SEM (cell line): ENCODE measurements around a stretch of chr5.

DNA sequence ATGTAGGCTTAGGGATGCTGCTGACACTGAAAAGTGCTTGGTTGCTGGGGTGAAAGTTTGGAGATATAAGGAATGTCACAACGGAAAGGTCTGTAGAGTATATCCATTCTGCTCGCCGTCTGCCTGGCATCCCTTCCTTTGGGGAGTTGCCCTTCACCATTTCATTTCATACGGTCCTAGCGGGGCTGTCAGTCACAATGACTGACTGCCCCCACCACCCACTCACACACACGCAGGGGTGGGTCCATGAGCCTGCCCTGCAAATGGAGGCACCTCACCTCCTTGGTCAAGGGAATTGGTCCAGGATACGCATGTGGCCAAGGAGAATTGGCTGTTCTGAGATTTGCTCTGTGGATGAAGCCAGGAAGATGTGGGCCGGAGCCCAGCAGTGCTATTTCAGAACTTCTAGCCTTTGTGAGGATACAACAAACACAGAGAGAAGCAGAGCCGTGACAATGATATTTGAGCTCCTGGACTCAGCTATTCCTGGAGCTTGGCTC lies 17.1 kb downstream of the C1QTNF2 start:
- PRO-cap, result no peak

DNA sequence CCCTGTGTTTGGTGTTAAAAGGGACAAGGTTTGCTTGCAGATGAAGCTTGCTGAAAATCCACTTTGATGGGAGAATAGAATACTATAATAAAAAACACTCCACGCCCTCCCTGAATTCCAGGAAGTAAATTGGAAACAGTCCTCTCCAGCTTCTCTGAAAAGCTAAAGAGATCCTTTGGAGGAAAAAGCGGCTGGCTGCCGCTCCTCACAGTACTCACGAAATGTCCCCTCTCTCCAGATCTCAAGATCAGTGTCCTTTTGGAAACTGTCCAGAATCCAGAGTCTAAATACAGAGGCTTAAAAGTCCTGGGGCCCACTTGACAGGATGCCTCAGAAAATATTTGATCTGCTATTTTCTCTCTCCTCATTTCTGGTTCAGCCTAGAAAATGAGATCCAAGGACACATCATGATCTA lies 7.3 kb downstream of the C1QTNF2 start:
- PRO-cap, result no peak

- PRO-cap, result no peak
Observed at GRCh38 chr5:160685174-160685883, 166.7 kb downstream of the ATP10B start.

DNA sequence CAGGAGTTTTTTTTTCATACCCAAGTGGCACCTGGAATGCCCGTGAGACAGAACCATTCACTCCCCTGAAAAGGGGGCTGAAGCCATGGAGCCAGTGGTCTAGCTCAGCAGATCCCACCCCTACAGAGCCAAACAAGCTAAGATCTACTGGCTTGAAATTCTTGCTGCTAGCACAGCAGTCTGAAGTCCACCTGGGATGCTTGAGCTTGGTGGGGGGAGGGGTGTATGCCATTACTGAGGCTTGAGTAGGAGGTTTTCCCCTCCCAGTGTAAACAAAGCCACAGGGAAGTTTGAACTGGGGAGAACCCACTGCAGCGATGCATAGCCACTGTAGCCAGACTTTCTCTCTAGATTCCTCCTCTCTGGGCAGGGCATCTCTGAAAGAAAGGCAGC lies 41.1 kb upstream of the ATP10B start:
- PRO-cap, result no peak

DNA sequence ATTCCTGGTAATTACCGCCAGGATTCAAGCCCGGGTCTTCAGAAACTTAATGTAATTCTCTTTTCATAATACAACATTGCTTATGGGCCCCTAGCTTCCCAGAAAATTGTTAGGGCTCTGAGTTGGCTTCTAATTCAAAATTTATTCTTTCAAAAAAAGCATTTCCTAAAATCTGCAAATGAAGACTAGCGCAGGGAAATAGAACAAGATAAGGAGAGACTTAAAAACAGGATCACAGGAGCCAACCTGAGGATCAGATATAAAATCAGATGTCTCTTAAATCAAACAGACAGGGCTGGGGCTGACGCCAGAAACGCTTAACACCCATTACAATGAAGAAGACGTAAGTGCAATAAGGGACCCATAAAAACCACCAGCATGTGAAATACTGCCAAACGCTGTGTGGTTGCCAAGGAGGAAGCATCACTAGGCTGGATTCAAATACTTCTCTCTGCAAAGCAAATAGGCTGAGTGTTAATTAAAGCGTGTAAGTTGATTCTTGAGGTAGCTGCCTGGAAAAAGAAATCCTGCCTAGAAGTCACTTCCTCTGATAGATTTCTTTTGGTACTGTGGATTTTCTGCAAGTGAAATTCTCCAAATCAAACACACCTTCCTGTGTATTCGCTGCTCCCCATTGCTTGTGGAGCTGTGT lies 74.4 kb upstream of the ATP10B start:
- PRO-cap, result no peak

- PRO-cap, result no peak
Observed at GRCh38 chr5:161169035-161169528, 317.1 kb upstream of the ATP10B start.

- PRO-cap, result no peak
Observed at GRCh38 chr5:161637390-161637707, 48.2 kb upstream of the GABRA6 start.

DNA sequence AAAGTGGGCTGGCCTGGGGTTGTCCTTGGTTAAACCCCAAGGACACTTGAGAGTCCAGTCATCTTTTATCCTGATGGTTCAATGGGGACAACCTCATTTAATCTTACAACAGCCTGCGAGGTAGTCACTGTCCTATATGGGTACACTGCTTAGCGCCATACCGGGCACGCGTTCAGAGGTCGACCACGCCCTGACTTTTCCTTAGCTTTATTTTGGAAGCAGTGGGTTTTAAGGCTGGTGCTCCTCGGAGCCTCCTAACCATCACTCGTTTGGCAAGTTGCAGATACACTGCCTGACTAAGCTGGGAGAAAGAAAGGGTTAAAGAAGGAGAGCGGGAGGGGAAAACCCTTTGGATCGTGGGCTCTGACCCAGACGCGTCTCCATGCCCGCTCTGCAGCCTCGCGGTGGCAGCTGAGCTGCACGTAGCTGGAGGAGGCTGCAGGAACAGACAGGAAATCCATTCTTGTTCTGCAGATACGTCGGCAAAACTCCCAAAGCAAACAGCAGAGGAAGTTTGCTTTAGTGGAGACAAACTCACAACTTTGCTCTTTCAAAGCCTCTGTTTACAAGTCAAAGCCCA lies 60.3 kb downstream of the MAT2B start:
- PRO-cap, result no peak

- PRO-cap, result no peak
Observed at GRCh38 chr5:166084444-166084696, 894.5 kb upstream of the TENM2 start.

DNA sequence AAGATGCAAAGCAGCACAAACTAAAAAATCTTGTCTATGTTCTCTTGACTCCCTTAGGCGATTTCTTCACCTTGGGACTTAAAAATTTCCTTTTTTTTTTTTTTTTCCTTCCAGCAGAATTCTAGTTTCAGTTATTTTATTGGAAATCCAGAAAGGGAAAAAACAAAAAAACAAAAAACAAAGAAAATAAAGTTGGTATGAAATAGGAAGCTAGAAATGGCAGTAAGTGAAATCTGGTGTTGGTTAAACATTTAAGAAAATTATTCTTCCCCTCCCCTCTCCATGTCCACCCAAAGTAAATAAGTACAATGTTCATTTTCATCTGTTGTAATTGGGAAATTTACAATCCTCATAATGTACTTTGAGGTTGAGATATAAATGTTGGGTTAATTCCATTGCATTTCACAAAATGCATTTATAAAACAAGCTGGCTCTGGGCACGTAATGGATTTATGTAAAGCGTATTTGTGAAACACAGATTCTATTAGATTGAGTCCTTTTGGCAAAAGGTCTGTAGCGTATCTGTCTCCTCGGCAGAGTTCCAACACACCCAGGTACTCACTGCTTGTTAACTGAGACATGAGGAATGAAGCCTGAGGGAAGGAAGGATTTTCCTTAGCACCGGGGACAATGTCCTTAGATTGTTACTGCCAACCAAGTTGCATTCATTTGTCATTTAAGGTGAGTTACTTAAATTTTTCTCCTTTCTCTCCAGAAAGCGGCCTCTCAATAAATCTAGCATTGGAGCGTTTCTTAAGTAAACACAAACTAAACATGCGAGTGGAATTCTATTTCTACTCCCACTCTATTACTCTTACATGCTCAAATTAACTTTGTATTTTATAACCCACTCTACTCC lies 400.2 kb downstream of the TENM2 start:
- PRO-cap, result no peak

GRCh38 chr5:167754768-167755387 lies 536.6 kb upstream of the WWC1 start:
- PRO-cap, result no peak

DNA sequence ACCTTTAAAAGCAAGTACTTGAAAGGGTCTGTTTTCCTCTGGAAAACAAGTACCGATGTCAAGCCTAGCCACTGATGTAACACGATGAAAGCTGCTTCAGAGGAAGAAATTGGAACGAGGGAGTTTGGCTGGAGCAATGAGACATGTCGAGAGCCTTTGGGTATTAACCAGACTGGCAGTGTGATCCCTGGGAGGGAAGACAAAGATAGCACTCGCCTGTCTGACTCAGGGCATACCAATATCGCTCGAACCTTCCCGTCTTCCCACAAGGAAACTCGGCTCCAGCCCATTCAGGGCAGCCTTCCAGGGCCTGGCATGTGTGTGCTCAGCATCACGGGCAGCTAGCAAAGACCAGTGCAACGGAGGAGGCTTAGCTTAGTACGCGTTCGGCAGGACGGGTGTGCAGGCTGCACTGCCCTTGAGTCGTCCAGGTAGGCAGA lies 356.9 kb upstream of the WWC1 start:
- PRO-cap, result no peak

DNA sequence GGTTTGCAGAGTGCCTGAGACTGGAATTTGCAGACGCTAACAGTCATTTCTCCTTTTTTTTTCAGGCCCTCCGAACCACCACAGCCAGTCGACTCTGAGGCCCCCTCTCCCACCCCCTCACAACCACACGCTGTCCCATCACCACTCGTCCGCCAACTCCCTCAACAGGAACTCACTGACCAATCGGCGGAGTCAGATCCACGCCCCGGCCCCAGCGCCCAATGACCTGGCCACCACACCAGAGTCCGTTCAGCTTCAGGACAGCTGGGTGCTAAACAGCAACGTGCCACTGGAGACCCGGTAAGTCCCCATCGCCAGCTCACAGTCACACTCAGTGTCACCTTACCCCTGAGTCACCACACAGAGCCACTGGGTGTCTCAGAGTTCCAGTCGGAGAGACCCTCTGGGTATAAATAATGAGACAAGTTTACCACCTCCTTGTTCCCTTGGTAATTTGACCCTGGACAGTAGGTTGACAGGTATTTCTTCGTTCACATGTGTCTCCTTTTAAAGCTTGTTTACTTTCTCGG lies 338.9 kb upstream of the WWC1 start:
- PRO-cap, result no peak

- PRO-cap, result no peak
Observed at GRCh38 chr5:168292289-168292718, 859 bp downstream of the WWC1 start.

DNA sequence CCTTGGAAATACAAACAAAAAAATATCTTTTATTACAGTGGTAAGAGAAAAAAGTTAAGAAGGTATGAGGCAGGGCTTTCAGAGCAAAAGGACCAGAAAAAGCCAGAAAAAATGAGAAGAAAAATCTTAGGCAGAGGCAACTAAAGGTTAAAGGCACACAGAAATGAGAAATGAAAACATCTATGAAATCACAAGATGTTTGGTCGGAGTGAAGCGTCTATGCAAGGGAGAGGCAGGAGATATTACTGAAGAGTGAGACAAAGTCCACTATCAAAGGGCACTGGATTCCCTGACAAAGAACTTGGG lies 17.0 kb downstream of the PANK3 start:
- PRO-cap, result no peak

DNA sequence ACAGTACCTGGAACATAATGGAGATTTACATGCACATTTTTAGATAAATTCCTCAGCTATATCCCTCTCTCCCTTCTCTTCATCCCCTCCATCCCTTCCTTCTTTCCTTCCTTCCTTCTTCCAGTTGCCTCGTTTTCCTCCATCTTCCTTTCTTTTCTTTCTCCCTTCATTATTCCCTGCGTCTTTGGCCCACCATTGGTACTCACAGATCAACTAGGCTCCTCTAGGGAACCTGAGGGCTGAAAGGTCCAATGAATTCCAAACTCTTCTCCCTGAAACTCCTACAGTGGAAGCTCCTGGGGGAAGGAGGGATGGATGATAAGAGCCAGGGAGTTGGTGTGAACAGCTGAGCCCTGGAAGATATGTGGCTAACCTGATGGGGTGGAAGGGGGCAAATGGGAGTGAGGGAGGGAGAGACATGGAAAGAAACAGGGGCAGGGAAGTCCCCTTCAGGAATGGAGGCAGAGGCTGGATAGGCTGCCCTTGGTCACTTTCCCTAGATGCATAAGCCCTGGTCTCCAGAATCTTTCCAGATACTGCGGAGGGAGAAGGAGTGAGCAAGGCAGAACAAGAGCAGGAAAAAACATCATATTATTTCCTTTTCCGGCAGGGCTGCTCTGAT lies 85.4 kb upstream of the PANK3 start:
- PRO-cap, result no peak

DNA sequence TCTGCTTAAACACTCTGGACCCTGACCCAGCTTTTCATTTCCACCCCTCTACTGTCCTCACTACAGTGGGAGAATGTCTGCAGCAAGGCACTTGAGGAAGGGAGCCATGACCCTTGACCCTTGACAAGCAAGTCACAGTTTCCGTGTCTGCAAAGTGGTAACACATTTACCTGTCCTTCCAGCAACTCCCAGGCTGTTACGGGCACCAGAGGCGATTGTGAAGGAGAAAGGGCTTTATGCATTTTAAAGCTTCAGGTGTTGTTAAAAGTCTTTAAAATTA lies 88.3 kb upstream of the PANK3 start:
- PRO-cap, result no peak

GRCh38 chr5:168877399-168878110 lies 298.4 kb upstream of the PANK3 start:
- PRO-cap, result unidirectional peak, plus-strand start at chr5:168877622

DNA sequence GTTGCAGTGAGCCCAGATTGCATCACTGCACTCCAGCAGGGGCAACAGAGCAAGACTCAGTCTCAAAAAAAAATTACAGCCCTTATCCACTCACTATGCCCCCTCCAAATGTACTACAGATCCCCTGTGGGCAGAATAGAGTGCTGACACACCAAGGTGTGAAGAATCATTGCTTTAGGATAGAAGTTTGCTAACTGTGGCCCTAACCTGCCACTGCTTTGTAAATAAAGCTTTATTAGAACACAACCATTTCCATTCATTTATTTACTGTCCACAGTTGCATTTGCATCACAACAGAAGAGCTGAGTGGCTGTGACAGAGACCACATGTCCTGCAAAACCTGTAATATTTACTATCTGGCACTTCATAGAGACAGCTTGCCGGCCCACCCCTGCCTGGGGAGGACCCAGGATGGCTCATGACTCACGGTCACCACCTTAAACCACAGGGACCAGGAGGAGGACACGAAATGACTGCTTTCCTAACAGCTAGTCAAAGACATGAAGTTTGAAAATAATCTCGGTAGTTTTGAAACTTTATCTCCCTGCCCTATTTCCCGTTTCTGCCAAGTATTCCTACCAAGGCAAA lies 206.3 kb downstream of the SLIT3 start:
- PRO-cap, result no peak

DNA sequence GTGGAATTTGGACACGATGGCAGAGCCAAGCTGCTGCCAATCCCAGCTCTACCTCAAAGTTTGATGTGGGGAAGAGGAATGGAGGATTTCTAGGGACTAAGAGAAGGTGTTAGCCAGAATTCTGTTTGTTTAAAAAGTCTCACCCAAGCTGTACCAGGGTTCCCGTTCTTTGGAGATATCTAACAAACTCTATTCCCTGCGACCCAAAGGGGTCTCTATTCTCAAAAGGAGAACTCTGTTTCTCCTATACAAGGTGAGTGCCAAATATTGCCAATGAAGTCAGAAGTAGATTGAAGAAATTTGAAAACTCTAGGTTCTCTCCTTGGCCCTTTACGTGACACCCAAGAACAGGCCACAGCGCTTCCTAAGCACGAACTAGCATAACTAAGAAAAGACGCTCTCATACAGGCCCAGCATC lies 183.4 kb downstream of the SLIT3 start:
- PRO-cap, result no peak